Bronchus (tissue), 1 donor: ENCODE measurements around a stretch of chr7.

DNA sequence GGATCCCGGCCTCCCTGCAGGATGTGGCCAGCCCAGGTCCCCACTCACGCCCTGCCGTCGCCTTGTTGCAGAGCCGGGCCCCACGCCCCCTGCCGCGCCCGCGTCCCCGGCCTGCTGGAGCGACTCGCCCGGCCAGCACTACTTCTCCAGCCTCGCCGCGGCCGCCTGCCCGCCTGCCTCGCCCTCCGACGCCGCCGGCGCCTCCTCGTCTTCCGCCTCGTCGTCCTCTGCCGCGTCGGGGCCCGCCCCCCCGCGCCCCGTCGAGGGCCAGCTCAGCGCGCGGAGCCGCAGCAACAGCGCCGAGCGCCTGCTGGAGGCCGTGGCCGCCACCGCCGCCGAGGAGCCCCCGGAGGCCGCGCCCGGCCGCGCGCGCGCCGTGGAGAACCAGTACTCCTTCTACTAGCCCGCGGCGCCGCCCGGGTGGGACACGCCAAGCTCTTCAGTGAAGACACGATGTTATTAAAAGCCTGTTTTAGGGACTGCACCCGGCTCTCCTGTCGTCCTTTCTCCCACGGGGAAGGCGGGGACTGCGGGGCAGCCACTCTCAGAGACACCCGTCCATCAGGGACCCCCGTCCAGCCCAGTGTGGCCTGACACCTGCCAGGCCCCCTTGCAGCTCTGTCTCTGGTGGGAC lies 34.7 kb downstream of the SH2B2 start:
- PRO-cap: bidirectional peak, plus-strand start at position 253 of the sequence, minus-strand start at position 229 of the sequence

GRCh38 chr7:102390053-102390507 lies 6.1 kb upstream of the PRKRIP1 start:
- PRO-cap: no peak

DNA sequence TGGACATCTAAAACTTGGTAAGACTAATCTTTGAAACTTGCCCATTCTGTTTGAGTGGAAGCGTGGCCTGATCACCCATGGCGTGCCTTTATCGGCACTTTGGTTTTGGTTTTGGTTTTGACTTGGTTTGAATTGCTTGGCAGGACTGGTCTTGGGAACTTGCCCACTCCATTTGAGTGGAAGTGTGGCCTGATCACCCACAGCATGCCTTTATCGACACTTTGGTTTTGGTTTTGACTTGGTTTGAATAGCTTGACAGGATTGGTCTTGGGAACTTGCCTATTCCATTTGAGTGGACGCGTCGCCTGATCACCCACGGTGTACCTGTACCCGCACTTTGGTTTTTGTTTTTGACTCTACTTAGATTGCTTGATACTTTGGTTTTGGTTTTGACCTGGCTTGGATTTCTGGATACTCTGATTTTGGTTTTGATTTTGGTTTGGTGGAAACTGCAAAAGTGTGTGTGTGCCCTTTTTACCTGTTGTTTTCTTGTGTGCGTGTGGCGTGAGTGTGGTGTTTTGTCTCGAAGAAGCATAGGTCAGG lies 4.2 kb upstream of the NAPEPLD start:
- PRO-cap: no peak

DNA sequence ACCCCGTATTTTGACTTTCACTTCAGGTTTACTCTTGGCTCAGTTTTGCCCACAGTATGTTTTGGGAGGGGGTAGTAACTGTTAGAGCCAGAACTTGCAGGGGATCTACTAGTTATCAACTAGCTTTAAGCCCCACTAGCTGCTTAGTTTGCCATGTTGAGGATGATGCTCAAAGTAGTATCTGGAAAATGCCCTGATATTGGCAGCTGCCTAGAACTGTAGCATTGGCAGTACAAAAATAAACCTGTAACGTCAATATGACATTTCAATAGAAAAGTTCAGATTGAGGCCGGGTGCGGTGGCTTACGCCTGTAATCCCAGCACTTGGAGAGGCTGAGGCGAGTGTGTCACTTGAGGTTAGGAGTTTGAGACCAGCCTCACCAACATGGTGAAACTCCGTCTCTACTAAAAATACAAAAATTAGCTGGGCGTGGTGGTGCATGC lies 10.8 kb downstream of the PMPCB start:
- PRO-cap: no peak

DNA sequence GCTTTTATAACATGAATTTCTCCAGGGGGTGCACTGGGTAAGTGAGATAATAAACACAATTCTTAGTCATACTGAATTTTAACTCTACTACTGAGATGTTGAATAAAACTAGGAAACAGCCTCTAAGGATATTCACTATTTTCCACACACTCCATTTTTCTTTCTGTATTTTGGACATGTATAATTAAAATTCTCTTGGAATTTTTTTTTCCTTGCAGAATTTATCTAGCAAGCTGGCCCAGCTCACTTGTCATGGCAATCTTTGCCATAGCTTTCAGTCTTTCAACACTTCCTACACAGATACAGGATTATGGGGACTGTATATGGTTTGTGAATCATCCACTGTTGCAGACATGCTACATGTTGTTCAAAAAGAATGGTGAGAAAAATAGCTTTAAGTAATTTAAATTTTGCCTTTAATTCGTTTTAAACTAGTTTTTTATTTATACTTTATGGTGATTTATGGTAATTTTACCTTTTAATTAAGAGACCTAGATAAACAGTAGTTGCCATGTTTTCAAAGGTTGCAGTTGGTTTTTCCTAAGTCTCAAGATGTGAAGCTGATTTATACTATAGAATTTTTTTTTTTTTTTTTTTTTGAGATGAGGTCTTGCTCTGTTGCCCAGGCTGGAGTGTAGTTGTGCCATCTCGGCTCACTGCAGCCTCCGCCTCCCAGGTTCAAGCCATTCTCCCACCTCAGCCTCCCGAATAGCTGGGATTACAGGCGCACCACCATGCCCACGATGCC lies 13.0 kb downstream of the PMPCB start:
- PRO-cap: no peak

- PRO-cap: no peak
These were observed 214.3 kb upstream of the SLC26A5 start for GRCh38 chr7:103660387-103660704.

DNA sequence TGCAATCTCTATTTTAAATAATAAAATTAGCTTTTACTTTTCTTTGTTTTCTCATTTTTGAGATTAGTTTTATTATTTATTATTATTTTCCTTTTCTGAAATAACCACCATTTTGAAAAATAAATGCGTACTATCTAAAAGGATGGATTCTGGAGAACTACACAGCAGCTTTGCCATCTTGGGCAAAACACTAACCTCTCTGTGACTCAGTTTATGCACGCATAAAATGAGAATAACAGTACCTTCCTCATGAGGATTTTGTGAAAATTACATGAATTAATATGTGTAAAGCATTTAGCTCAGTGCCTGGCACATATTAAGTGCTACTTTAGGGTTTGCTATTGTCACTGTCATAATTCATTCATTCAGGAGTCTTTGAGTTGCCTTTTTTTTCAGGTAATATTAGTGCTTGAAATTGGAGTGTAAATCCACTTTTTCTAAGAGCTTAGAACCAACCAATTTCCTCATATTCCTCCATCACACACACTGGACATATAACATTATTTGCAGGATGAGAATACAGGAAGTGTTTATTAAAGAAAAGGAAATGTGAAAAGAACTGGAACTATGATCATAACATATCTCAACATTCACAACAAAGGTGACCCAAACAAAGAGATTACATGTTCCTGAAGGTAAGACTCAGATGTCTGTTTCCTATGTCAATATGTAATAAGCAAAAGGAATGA lies 8.9 kb downstream of the RELN start:
- PRO-cap: no peak

DNA sequence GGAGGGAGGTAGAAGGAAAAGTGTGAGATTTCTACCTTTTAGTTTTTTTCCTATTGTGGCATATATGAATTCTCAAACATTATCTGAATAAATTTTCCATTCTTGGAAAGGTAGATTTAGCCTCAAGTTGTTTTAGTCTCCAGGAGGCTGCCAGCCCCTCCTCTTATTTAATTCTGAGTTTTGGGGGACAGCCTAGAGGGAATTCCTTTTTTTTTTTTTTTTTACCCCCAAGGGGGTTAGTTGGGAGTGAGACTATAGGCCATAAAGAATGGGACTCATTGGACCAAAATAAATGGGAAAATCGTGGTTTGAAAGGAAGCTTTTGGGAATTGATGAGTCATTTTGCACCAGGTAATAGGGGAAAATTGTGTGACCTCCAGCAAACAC lies 341.5 kb downstream of the LHFPL3 start:
- PRO-cap: no peak

DNA sequence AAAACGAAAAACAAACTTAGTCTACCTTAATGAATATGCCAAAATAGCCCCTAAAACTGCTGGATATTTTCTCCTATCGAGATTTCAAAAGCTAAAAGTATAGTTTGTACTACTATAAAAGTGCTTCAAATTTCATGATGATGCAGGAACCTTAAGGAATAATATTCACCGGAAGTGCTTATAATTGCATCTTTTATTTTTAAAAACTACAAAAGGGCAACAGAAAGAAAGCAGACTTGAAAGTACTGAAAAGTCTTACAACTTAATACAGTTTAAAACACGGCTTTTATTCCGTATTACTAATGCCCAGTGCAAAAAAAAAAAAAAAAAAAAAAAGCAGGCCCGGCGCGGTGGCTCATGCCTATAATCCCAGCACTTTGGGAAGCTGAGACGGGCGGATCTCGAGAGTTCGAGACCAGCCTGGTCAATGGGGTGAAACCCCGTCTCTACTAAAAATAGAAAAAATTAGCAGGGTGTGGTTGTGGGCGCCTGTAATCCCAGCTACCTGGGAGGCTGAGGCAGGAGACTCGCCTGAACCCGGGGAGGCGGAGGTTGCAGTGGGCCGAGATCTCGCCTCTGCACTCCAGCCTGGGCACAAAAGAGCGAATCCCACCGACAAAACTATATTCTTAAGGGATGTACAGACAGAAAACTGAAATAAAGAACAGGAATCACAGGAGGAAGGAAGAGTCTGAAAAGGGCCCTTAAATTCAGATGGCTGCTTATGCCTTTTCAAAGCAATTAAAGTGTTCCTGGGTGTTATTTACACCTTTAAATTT lies 2.3 kb upstream of the KMT2E start:
- PRO-cap: bidirectional peak, plus-strand start at position 521 of the sequence, minus-strand start at position 429 of the sequence

DNA sequence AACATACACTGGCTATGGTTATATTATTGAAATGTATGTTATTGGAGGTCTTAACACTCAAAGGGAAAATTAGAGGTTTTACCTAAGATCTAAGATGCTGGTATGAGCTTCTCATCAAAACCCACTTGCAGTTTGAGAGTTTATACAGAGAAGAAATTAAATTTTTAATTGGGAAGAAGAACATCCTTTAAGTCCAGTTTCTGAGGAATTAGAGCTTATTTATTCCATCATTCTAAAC lies 28.8 kb downstream of the KMT2E start:
- PRO-cap: no peak

- PRO-cap: bidirectional peak, plus-strand start at chr7:105448422, minus-strand start at chr7:105448232
These were observed 59.5 kb upstream of the SRPK2 start for GRCh38 chr7:105448165-105448606.

GRCh38 chr7:105520969-105521383 lies 1.1 kb downstream of the PUS7 start:
- PRO-cap: no peak

DNA sequence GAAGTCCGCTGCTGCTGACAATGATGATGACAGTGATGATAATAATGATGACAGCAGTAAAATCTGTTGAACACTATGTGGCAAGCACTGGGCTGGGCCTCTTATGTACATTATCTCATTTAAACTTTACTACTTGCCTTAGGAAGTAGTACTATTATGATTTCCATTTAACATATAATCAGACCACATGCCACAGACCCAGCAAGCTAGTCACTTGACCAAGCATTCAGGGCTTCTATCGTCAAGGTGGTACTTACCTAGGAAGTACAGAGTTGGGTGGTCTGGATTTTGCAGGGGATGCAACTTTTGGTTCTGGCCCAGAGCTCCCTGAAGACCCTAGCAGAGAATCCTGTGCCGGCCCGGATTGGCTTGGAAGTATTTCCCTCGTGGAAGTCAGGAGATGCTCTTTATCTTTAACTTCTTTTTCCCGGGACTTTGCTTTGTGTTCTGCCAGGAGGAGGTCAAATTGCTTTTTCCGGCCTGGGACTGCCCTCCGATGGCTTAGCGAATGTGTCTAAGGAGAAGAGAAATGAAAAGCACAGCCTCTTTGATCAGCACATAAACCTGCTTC lies 56.9 kb upstream of the EFCAB10 start:
- PRO-cap: no peak

- PRO-cap: unidirectional peak, minus-strand start at chr7:105639004
These were observed 57.7 kb upstream of the EFCAB10 start for GRCh38 chr7:105638816-105639663.

DNA sequence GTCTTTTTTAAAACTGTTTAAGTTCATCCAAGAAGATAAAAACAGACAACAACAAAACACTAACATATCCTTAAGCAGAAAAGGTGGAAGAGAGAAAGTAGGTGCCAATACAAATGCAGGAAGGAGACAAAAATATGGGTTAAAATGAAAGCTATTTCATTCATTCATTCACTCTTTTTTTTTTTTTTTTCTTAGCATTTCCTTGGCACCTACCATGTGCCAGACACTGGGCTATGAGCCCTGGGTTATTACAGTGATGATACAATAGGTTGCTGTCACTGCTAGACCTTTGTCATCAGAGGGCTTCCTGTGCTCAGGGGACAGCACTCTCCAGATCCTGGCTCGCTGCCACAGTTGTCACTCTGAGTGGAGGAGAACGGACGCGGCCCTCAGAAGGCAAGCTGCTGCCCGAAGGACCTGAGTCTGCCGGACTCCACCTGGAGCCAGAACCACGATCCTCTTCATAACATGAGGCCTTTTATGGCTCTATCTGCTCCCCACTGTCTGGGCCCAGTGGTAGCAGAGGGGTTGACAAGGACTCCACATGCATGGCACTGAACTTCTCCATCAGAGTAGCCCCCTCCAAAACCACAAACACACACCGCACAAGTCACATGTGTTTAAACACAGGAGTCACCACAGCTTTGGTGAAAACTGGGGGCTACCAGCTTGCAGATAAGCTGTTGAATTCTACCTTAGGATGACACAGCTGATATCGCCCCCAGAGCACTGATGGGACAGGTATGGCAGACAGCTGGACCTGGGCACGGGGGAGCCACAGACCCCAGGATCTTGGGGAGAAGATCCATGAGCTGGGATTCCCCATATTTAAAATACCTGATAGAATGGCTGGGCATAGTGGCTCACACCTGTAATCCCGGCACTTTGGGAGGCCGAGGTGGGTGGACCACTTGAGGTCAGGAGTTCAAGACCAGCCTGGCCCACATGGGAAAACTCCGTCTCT lies 94.7 kb upstream of the EFCAB10 start:
- PRO-cap: no peak

DNA sequence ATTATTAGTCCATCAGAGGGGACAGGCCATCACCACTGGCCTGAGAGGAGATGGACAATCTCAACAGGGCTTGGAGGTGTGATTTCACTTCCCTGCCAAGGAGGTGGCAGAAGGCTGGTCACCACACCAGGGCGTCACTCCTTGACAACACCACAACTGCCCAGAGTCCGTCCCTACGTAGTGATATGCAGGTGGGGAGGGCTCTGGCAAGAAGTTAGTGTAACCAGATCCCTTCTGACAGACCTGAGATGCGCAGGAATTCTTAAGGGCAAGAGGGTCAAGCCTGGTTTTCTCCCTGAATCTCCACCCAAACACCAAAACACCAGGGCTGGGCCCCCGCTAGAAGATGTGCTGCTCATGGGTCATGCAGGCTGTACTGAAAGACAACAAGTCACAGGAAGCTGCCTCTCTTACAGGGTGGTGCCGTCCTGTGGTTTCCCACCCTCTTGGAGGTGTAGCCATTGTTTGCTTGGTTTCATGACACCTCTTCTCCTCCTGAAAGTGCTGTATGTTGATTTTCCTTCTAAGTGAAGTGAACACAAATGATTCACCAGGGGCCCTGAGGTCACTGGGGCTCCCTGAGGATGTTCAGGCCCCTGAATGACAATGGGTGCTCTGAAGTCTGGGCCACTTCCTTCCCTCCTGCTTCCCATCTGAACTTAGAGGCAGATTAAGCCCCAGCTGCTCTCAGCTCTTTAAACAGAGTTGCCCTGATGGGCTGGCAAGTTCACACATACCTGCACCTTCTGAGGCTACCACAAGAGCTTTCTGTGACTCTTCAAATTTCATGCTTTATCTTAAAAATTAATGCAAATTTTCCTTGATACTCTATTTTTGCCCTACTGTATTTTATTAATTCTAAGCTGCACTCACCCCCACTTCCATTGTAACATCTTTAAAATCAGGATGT lies 27.0 kb downstream of the ATXN7L1 start:
- PRO-cap: no peak

DNA sequence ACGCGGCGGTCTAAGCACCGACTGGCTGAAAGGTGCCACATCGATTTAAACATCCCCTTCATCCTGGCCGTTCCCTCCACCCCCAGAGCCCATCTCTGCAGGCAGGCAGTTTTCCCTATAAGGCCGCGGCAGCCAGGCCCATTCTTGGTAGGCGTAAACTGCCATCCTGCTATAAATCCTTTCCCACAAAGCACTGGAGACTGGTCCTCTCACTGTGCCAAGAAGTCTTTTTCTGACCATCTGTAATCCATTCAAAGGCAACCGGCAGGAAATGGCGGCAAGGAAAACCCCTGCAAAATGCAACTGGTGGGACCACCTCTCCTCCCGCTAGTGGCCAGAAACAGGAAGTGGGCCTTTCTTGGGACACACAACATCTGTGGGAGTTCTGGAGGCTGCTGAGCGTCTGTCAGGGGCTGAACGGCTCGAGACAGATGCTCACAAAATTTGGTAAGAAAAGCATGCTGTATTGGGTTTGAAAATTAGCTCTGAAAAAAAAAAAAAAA lies 22.4 kb downstream of the ATXN7L1 start:
- PRO-cap: no peak

- PRO-cap: no peak
These were observed 38.2 kb upstream of the CDHR3 start for GRCh38 chr7:105924887-105925279.

DNA sequence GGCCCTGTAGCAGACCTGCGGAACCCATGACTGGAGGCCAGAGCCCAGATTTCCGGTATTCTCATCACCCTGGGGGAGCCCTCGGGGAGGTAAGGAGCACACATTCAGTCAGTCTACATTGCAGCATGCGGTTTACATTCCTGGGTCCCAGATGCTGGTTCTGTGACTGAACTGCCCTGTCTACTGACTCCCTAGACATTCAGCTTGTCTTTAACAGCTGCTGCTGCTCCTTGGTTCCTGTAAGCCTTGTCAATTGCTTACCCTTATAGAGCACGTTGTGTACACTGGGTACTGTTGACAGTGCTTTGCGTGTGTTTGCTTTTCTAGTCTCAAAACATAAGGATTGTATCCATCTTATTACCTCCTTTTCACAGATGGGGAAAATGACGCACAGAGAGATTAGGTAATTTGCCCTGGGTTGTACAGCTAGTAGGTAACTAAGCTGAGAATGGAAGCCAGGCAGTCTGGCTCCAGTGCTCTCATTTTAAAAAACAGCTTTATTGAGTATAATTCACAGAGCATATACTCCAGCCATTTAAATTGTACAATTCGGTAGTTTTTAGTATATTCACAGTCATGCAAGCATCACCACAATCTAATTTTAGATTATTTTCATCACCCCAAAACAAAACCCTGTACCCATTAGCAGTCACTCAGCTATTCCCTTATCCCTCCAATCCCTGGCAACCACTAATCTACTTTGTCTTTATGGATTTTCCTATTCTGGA lies 13.1 kb downstream of the CDHR3 start:
- PRO-cap: bidirectional peak, plus-strand start at position 436 of the sequence, minus-strand start at position 185 of the sequence

- PRO-cap: no peak
These were observed 49.6 kb downstream of the SYPL1 start for GRCh38 chr7:106062364-106063083.